Testis (tissue), 5 donors: ENCODE measurements around a stretch of chr4.

GRCh38 chr4:142435646-142436615, 410.2 kb downstream of the INPP4B start:
- PRO-cap, 3 experiments, result no peak in any of the 3 experiments
- RAMPAGE, long total RNA, 2 experiments, result no peak in any of the 2 experiments
- RRBS, result no CpG with 5 or more reads among the region's 12 CpGs

DNA sequence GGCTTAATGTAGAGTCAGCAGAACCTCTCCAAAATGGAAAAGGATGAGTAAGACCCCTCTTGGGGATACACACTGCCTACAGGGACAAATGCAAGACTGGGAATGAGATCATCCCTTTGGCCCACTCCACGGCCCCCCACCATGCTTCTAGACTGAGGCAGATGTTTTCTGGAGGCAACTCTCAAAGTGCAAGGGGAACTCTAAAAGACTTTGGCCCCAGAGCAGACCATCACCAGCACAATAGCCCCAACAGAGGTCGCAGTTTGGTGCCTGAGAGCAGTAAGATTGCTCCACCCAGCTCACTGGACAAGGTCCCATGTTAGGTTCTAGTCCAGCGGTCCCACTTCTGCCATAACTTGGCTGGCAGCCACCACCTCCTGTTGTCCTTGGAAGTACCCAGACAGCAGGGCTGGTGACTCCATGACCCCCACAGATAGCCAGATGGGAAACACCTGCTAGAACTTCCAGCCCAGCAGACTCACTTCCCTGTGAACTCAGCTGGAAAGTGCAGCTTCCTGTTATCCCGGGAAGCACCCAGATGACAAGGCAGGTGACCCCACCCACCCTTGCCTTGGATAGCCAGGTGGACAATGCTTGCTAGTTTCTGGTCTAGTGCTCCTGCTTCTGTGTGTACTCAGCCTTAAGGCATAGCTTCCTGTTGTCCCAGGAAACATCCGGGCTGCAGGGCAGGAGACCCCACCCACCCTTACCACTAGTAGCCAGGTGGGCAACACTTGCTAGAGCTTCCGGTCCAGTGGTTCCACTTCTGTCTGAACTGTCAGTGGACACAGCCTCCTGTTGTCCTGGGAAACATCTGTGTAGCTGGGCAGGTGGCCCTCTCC, 372.5 kb downstream of the INPP4B start:
- PRO-cap, 3 experiments, result no peak in any of the 3 experiments
- RAMPAGE, long total RNA, 2 experiments, result no peak in any of the 2 experiments
- RRBS, result 92% methylated on average over 2 of the region's 6 CpGs

DNA sequence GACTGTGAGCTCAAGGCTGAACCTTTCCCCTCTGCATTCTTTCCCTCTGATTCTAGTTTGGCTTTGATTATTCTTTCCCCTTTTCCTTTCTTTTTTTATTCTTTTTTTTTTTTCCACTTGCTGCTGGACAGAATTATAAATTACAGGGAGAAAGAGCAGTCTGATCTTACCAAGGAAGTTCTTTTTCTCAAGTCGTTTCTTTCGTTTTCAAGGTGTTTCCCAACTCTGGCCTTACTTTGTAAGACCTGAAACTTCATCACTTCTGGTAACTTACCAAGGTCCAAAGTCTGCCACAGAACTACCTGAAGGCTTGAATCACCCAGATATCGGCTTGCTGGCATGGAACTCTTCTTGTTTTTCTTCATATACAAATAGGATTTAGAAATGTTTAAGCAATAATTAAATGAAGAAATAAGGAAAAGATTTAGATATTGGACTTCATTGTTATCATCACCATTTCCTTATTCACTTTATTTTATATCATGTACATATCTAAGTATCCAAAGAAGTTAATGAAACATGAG, 278.0 kb downstream of the INPP4B start:
- PRO-cap, 3 experiments, result no peak in any of the 3 experiments
- RAMPAGE, long total RNA, 2 experiments, result no peak in any of the 2 experiments
- RRBS, result no CpG with 5 or more reads among the region's 3 CpGs

DNA sequence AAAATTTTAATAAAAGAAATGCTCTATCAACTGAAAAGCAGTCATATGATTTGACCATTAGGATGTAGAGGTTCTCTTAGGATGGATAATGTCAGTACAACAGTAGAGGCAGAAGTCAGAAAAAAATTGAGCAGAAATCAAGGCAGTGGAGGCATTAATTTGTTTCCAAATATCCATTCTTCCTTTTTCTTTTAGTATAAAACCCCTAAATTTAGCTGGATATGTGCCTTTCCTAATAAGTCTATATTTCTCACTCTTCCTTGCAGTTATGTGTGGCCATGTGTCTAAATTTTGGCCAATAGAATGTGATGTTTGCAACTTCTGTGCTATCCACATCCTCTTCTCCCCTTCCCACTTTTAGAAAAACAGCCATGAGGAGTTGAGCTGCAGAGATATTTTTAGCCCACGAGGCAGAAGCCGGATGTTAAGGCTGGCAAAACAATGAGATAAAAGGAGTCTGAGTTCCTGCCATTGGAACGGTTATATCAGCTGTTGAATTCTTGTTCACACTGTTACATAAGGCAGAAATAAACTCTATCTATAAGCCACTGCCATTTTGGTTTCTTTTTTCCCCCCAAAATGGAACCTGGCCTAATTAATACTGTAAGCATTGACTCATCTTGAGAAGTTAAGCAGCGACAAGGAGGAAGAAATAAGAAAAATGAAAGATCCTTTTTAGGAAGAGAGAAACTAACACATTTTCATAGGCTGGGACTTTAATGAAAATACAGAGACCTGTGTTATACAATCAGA, 200.7 kb downstream of the INPP4B start:
- PRO-cap, 3 experiments, result no peak in any of the 3 experiments
- RAMPAGE, long total RNA, 2 experiments, result no peak in any of the 2 experiments
- RRBS, result no CpG with 5 or more reads among the region's 4 CpGs

- PRO-cap, 3 experiments, result peak in 1 of 3 experiments; most common plus-strand start chr4:143337984 (in 1); most common minus-strand start chr4:143337980 (in 1)
- RAMPAGE, long total RNA, 2 experiments, result no peak in any of the 2 experiments
- RRBS, result no CpG with 5 or more reads among the region's 25 CpGs
Observed at GRCh38 chr4:143337626-143338117, 996 bp downstream of the GAB1 start.

- PRO-cap, 3 experiments, result no peak in any of the 3 experiments
- RAMPAGE, long total RNA, 2 experiments, result no peak in any of the 2 experiments
- RRBS, result no CpG with 5 or more reads among the region's 3 CpGs
Observed at GRCh38 chr4:143341189-143341975, 4.7 kb downstream of the GAB1 start.

DNA sequence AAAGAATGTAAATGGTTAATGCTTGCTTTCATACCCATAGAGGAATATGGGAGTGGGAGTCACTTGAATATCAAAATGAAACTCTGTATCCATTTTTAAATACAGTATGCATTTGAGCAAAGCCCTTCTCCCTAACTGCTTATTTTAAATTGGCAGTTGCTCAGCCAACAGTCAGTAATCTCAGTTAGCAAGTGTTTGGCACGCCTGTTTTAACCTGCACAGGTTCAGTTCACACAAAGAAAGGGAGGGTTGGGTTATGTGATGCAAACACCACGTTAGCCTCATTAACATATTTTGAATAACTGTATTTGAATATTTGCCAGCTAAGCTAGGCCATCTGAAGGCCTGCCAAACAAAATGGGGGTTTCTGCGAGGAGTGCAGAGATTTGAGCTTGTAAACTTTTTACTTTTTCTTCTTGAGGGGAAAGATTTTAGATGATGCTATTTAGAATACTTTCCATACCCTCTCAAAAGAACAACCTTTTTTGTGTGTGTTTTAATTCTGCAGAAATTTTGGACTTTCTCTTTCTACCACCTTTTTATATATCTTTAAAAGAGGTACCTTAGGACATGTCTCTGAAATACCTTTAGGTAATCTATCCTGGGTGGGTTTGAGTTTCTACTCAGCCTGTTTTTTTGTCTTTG, 19.9 kb downstream of the GAB1 start:
- PRO-cap, 3 experiments, result no peak in any of the 3 experiments
- RAMPAGE, long total RNA, 2 experiments, result no peak in any of the 2 experiments
- RRBS, result no CpG with 5 or more reads among the region's 3 CpGs

- PRO-cap, 3 experiments, result no peak in any of the 3 experiments
- RAMPAGE, long total RNA, 2 experiments, result no peak in any of the 2 experiments
- RRBS, result no CpG with 5 or more reads among the region's 1 CpG
Observed at GRCh38 chr4:143363090-143363405, 26.4 kb downstream of the GAB1 start.

DNA sequence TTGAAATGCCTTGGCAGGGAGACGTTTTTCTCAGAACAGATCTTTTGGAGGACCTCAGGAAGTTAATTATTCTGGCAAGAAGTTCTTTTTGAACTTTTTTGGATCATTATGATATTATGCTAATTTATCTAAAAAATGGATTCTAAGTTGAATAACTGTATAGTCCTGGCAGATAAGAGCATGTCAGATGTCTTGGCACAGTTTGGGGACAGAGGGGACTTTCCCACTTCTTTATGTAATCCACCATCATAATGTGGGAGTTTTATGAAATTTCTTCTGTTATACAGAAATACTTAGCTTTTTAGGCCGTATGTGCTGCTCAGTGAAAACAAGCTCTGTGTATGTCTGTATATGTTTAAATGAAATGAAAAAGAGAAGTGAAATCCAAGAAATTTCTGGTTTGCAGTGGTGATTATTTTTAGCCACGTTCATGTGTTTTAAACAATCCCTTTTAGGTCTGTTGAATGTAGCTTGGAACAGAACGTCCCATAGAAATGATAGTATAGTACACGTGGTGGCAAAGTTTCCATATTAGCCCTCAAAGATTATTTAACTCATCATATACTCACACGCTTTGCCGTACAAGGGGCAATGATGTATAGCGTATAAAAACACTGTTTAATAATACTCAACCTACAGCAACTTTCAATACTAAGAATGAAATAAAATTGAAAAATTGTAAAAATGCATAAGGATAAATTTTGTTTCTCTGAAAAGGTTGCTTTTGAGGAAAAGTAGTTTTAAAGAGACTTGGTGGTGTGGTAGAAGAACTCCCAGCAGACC, 41.0 kb downstream of the GAB1 start:
- PRO-cap, 3 experiments, result no peak in any of the 3 experiments
- RAMPAGE, long total RNA, 2 experiments, result no peak in any of the 2 experiments
- RRBS, result no CpG with 5 or more reads among the region's 8 CpGs

DNA sequence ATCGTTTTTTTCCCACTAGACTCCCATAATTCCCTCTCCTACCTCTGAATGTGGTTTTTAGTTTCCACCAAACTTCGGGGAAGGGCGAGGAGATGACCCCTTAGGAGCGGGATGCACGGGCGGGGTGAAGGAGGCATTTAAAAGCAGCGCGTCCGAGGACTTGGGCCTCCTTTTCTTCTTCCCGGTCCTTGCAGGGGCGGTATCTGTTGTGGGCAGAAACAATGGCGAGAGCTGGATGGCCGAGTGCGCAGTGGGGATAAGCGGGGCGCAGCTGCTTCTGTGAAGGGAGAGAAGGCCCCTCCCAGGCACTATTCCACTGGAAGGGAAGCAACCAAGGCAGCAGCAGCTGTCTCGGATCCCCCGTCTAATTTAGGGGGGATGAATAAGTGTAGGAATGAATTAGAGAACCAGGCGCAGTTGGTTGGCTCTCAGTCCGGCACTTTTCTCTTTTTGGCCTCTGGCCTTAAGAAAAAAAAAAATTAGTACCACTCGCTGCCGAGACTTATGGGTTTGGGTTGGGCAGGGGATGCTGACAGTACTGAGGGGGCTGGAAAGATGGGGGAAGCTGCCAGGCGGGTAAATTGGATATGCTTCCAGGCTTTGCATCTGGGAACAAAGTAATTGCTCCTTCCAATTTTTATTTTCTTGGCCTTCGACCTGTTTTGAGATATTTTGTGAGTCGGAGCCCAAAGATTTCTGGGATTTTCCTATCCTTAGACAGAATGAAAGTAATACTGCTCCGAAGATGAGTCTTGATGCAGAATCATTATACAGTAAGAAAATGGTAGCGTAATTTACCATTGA, 1.1 kb downstream of the SMARCA5 start:
- PRO-cap, 3 experiments, result peak in 3 of 3 experiments; most common plus-strand start position 221 of the sequence (in 1); most common minus-strand start position 252 of the sequence (in 3)
- RAMPAGE, long total RNA, 2 experiments, result no peak in any of the 2 experiments
- RRBS, result no CpG with 5 or more reads among the region's 27 CpGs

DNA sequence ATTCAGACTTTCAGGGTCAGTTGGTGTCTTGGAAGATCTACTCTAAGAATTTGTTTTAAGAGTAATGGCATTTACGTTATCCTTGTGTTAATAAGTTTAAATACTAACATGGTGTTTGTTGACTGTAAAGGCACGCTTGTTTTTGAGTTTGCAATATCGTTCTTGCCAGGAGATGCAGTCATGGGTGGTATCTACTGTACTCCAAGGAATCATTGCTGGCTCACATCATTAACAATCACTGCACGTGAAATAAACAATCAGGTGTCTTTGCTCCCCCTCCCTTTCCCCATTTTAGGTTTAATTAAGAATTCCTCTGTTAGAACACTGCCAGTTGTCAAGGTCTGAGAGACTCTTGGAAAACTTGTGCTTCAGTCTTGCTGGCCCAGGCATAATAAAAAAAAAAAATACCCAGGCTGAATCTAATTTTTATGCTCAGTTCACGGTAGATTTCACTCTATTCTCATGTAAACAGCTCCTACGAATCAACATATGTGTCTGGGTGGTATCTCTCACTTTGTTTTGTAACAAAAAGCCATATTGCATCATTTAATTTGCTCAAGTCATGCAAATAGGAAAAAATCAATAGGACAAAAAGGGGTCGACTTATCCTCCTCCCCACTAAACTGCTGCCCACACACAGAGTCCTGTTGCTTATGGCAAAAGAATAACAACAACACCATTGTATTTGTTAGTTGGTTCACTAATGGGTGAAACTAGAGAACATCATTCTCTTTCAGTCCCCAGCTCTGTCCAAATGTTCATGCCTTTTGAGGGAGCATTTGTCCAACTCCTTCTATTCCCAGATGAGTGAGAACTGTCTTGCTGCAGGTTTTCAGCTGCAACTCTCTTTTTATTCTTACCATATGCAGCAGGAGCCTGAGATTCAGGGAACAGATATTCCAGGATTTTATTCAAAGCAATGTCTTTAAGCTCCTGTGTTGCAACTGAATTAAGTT, 1.9 kb downstream of the HHIP start:
- PRO-cap, 3 experiments, result no peak in any of the 3 experiments
- RAMPAGE, long total RNA, 2 experiments, result no peak in any of the 2 experiments
- RRBS, result no CpG with 5 or more reads among the region's 7 CpGs

DNA sequence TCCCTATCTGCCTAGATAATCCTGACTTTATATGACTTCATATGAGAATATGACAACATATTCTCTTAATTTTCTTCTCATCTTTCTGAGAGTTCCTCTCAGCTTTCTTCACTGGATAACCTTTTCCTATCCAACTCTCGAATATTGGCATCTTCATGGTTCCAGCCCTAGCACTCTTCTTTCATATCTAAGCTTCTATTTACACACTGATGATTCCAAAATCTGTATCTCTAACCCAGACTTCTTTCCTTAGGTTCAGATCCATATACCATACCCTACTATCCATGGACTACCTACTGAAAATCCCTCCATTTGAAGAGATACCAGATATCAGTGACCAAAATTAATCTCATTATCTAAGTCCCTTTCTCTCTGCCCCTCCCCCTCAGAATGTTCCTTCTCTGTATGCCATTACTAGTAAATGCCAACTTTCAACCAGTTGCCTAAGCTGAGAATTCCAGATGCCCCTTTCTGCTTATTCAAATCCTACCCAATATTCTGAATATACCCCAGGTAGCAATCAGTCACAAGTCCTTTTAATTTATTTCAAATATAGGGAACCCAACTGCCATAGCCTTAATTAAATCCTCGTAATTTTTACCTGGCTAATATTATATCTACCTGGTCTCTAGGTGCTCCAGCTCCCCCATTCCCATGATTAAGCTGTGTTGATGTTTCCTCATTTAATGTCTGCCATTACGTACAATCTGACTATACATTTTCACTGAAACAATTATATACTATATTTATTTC, 40.5 kb downstream of the ANAPC10 start:
- PRO-cap, 3 experiments, result no peak in any of the 3 experiments
- RAMPAGE, long total RNA, 2 experiments, result no peak in any of the 2 experiments
- RRBS, result no CpG with 5 or more reads among the region's 3 CpGs

- PRO-cap, 3 experiments, result peak in 3 of 3 experiments; most common plus-strand start chr4:145098509 (in 1); most common minus-strand start chr4:145098908 (in 3)
- RAMPAGE, long total RNA, 2 experiments, result no peak in any of the 2 experiments
- RRBS, result 5% methylated on average over 2 of the region's 38 CpGs
Observed at GRCh38 chr4:145098414-145099241, 517 bp downstream of the ABCE1 start.

- PRO-cap, 3 experiments, result no peak in any of the 3 experiments
- RAMPAGE, long total RNA, 2 experiments, result no peak in any of the 2 experiments
- RRBS, result no CpG with 5 or more reads among the region's 9 CpGs
Observed at GRCh38 chr4:145137350-145138391, 39.6 kb downstream of the ABCE1 start.

DNA sequence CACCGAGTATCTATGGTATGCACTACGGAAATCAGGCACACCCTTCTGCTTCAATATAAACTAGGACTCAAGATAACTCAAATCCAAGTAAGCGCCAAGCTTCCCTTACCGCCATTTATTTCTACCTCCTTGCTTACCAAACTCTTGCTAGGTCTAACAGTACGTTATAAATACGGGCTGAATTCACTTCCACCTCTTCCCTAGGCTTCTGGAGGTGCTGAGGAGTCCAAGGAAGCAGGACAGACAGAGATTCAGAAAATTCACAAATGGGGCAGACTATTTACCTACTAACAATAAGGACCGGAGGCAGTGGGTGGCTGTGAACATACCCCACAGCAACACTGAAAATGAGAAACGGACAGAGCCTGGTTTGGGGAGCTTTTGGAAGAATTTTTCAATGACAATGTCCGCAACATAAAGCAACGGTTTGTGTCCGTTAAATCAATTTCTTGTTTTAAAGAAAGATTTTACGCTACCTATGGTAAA, 2.1 kb downstream of the OTUD4 start:
- PRO-cap, 3 experiments, result no peak in any of the 3 experiments
- RAMPAGE, long total RNA, 2 experiments, result no peak in any of the 2 experiments
- RRBS, result no CpG with 5 or more reads among the region's 12 CpGs

DNA sequence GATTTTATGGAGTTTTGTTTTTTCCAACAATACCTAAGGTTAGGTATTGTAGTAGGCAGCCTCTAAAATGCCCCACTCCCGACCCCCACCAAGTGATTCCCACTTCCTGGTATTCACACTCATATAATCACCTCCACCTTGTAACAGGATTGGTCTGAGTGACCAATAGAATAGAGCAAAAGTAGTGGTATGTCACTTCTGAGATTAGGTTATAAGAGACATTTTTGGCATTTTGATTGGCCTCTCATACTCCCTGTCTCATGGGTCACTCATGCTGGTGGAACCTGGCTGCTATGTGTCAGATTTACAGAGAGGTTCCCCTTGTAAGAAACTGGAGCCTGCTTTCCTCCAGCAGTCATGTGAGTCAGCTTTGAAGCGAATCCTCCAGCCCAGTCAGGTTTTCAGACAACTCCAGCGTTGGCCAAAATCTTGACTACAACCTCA, 2.6 kb upstream of the OTUD4 start:
- PRO-cap, 3 experiments, result no peak in any of the 3 experiments
- RAMPAGE, long total RNA, 2 experiments, result no peak in any of the 2 experiments
- RRBS, result no CpG with 5 or more reads among the region's 3 CpGs

GRCh38 chr4:145492298-145493054, 10.8 kb downstream of the SMAD1 start:
- PRO-cap, 3 experiments, result no peak in any of the 3 experiments
- RAMPAGE, long total RNA, 2 experiments, result no peak in any of the 2 experiments
- RRBS, result no CpG with 5 or more reads among the region's 6 CpGs

GRCh38 chr4:145645924-145646334, 26.7 kb downstream of the MMAA start:
- PRO-cap, 3 experiments, result no peak in any of the 3 experiments
- RAMPAGE, long total RNA, 2 experiments, result no peak in any of the 2 experiments
- RRBS, result no CpG with 5 or more reads among the region's 5 CpGs

- PRO-cap, 3 experiments, result no peak in any of the 3 experiments
- RAMPAGE, long total RNA, 2 experiments, result no peak in any of the 2 experiments
- RRBS, result no CpG with 5 or more reads among the region's 3 CpGs
Observed at GRCh38 chr4:146059836-146060285, 115.7 kb upstream of the LSM6 start.

DNA sequence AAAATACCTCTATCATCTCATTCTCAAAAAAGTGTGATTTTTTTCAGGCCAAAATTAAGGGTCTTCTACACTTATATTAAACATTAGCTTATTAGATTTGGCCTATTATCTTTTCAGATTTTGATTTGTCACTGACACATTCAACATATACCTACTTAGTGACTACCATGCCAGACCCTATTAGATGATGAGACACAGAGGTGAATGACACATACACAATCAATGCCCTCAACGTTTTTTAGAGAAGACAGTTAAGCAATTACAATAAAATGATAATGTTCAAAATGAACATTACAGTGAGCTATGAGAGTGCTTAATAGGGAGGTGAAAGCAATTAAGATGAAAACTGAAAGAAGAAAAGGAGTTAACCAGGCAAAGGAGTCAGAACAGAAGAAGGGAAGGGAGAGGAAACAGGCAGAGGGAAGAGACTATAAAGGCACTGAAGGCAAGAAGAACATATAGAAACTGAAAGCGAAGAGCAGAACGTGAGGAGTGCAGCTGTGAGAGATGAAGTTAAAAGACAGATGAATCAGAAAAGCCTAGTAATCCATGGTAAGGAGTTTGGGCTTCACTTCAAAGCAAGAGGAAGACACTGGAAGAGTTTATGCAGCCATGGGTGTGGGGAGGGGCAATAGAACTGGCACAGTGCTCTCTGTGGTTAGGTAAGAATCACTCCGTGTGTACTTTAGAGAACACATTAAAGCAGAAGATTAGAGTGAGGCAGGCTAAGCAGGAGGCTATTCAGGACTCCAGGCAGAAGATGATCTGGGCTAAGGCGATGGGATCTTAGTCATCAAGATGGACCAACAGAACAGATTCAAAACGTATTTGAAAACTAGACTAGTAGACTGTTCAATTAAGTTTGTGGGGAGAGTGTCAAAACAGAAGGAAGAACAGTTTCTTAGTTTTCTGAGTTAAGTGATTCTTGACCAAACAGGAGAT, 119.1 kb downstream of the REELD1 start:
- PRO-cap, 3 experiments, result no peak in any of the 3 experiments
- RAMPAGE, long total RNA, 2 experiments, result no peak in any of the 2 experiments
- RRBS, result no CpG with 5 or more reads among the region's 6 CpGs